Left ventricle myocardium (tissue), 1 donor: ENCODE measurements around the genes GABARAP, WRAP53 and TMEM88.

GRCh38 chr17:7112710-7113188 is 1.9 kb downstream of the ASGR2 start:
- PRO-cap, result no peak

DNA sequence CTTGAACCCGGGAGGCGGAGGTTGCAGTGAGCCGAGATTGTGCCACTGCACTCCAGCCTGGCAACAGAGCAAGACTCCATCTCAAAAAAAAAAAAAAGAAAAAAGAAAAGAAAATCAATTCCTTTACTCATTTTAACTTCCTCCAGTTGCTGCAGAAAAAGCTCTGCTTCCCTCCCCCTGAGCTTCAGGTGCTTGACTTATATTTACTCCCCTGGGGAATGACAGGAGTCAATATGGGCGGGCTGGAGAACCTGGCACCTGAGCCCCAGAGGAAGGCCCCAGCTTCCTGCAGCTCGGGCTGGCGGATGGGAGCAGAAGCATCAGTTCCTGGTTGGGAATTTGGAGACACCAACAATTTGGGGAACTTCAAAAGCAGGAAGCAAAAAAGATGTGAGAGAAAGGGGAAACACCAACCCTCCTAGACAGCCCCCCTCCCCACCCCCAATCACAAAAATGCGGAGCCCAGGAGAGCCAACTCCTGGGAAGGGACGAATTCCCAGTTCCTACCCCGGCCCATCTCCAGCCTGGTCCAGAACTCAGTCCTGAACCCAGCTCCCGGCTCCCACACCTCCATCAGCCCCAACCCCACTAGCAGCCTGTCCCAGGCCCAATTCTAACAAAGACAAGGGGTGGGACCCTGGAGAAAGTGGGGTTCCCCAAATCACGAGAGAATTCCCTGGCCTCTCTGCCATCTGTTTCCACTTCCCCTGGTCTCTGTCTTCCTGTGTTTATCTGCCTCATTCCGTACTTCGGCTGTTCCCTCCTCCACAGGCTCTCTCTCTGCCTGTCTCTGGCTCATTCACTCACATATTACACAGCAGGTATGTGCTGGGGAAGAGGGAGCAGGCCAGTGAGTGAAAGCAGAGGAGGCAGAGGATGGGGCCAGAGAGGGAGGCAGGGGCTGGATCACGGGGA is 16.1 kb upstream of the ASGR2 start:
- PRO-cap, result unidirectional peak, plus-strand start at position 740 of the sequence

DNA sequence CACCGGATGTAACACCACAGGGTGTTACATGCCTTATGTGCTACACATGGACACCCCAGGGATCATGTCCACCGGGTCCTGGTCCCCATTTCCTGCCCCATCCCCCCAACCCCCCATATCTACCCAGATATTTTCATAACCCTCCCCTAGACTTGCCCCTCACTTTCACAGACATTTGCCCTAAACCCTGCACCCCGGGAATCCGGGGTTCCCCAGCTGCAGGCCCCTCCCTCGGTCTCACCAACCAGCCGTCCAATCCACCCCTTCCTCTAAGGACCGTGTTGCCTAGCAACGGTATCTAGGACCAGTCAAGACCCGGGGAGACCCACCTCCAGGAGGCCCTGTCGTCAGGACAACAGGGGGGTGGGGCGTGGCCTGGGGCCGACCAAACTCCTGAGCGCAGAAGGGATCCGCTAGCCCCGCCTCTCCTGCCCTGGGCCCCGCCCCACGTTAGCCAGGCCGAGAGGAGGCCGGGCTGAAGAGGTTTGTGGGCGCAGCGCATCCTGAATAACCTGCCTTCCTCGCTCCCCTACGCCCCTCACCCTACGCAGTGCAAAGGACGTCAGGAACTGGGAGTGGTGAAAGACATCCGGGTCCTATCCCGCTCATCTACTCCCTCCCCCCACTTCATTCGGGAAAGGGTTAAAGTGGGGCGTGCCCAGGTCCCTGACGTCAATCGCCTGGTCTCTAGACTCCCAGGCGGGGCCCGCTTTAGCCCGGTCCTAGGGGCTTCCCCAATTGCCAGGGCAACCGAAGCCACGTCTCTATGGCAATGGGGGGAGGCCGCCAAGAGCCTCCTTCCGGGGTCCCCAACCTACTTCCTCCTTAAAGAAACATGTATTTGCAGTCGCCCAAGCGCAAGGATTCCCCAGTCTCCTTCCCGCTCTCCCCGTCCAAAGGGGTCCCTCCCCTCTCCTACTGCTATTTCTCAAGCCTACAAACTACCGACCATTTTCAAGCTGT is 12.5 kb downstream of the DLG4 start:
- PRO-cap, result bidirectional peak, plus-strand start at position 457 of the sequence, minus-strand start at position 357 of the sequence; bidirectional peak, plus-strand start at position 698 of the sequence, minus-strand start at position 540 of the sequence

- PRO-cap, result no peak
Observed at GRCh38 chr17:7240152-7241120, 1.2 kb upstream of the PHF23 start.

GRCh38 chr17:7241999-7242913 is at the start of gene GABARAP:
TSS of gene GABARAP (minus strand) at chr17:7242449.
- PRO-cap, result bidirectional peak, plus-strand start at chr17:7242174, minus-strand start at chr17:7242191; bidirectional peak, plus-strand start at chr17:7242601, minus-strand start at chr17:7242348

GRCh38 chr17:7332500-7333139 is 3.5 kb upstream of the NEURL4 start:
- PRO-cap, result no peak

GRCh38 chr17:7403341-7403839 is 507 bp downstream of the TMEM256 start:
- PRO-cap, result bidirectional peak, plus-strand start at chr17:7403617, minus-strand start at chr17:7403533; bidirectional peak, plus-strand start at chr17:7403900, minus-strand start at chr17:7403749

DNA sequence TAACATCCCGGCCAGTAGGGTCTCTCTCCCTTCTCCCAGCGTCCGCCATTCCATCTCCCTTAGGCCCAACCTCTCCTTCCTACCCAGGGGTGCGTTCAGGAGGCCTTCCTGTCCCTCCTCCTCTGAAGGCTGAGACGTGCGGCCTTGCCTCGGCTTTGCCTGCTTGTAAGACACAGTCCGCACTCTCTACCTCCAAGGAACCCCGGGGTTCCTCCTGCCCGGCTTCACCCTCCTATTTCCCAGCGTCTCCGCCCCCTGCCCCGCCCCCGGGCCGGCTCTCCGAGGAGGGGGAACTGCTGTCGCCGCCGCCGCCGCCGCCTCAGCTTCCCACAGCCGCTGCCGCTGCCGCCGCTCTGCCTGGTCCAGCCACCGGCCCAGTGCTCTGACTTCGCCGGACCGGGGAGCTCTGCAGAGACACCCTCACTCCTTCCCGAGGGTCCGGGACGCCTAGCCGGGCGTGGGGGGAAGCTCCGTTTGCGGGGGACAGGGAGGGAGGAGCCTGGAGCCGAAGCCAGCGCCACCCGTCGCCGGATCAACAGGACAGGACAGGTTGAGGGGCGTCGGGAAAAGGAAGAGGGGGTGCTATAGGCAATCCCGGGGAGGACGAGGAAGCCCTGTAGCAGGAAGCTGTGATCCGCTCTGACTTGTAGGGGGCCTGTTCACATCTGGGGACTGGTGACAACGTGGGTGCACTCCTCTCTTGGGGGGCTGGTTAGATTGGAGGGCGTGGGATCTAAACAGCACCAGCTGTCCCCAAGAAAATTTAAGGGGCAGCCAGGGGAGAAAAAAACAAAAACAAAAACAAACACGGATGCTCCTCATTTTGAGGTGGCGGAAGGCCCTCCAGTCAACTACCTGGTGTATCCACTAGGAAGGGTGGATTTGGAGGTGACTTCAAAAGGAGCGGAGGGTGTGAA is 1.1 kb upstream of the FGF11 start:
- PRO-cap, result bidirectional peak, plus-strand start at position 322 of the sequence, minus-strand start at position 216 of the sequence

DNA sequence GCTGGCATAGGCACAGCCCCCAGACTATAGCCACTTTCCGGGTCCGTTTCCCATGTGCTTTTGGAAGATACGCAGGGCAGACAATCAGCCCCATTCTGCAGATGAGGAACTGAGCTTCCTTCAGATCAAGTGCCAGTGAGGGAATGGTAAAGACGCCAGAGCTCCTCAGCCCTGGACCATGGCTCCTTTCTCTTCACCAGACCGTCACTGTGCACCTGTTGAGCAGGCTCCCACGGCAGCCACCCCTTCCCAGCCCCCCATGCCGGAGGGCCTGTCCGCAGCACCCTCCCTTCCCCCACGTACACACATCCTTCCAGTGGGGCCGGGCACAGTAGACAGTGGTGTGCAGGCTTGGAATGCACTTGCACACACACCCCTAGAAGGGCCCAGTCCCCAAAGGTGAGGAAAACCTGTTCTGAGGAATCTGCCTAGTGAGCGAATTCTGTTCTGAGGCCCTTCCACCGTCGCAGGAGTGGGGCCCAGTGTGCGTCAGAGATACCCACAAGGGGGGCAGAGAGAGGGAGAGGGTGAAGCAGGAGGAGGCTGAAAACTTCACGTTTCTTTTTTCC is 2.1 kb downstream of the ZBTB4 start:
- PRO-cap, result no peak

- PRO-cap, result no peak
Observed at GRCh38 chr17:7495684-7496394, 14.6 kb downstream of the SLC35G6 start.

DNA sequence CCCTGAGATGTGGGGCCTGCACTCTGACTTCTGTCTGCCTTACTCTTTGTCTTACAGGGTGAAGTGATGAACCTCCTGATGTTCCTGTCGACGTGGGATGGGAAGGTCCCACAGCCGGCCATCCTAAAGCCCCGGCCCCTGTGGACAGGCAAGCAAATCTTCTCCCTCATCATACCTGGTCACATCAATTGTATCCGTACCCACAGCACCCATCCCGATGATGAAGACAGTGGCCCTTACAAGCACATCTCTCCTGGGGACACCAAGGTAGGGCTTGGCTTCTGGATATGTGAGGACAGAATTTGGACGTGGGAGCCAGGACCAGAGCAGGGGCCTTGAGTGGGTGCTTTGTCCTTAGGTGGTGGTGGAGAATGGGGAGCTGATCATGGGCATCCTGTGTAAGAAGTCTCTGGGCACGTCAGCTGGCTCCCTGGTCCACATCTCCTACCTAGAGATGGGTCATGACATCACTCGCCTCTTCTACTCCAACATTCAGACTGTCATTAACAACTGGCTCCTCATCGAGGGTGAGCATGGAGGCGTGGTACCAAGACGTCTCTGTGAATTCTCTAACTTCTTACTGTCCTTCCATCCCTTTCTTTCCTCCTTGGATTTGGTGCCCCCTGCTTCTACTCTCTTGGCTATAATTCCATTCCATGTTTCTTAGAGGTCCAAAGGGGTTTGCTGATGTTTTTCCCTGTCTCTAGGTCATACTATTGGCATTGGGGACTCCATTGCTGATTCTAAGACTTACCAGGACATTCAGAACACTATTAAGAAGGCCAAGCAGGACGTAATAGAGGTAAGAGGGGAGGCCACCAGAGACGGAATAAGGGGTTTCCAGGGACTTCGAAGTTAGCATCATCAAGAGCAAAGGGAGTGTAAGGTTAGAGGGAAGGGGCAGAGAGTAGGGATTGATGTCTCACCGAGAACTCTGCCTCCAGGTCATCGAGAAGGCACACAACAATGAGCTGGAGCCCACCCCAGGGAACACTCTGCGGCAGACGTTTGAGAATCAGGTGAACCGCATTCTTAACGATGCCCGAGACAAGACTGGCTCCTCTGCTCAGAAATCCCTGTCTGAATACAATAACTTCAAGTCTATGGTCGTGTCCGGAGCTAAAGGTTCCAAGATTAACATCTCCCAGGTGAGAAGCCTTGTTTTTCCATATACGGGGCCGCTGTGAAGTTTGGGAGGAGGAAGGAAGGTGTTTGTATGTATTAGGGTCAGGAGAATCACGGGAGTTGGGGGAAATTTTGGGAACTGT is 19.8 kb downstream of the SLC35G6 start:
- PRO-cap, result no peak

DNA sequence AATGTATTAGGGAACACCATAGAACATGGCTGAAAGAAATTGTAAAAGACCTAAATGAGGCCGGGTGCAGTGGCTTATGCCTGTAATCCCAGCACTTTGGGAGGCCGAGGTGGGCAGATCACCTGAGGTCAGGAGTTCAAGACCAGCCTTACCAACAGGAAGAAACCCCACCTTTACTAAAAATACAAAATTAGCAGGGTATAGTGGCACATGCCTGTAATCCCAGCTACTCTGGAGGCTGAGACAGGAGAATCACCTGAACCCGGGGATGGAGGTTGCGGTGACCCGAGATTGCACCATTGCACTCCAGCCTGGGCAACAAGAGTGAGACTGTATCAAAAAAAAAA is 23.4 kb downstream of the SLC35G6 start:
- PRO-cap, result no peak

DNA sequence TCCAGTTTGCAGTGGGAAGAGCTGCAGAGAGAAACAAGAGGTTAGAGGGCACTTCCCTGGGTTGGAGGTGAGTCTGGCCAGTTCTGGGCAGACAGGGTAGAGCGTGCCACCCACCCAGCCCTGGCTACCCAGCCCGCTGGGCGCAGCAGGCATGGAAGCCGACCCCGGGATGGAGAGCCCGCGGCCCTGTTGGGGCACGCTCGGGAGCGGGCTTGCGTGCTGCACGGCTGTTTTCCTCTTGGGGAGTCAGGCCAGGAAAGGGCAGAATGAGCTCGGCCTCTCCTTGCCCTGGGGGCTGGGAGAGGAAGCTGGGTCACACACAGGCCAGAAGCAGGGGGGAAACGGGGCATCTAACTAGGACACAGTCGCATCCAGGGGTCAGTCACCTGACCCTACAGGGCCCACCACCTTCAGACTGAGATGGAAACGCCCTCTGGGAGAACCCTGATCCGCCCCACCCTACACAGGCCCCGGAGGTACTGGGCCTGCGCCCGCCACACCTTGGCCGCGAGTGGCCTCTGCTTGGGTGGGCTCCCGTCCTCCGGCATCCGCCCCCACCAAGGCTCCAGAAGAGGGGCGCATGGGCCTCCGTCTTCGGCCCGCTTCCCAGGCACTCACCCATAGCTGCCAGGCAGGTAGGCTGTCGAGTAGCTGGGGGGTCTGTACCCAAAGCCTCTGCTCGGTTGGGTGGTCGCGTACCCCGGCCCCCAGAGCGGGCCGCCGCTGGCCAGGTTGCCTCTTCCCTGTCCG is 1.2 kb downstream of the SOX15 start:
- PRO-cap, result no peak

GRCh38 chr17:7589280-7589822 is 543 bp downstream of the SOX15 start:
- PRO-cap, result bidirectional peak, plus-strand start at chr17:7589531, minus-strand start at chr17:7589424

- PRO-cap, result no peak
Observed at GRCh38 chr17:7590631-7591343, 893 bp upstream of the SOX15 start.

DNA sequence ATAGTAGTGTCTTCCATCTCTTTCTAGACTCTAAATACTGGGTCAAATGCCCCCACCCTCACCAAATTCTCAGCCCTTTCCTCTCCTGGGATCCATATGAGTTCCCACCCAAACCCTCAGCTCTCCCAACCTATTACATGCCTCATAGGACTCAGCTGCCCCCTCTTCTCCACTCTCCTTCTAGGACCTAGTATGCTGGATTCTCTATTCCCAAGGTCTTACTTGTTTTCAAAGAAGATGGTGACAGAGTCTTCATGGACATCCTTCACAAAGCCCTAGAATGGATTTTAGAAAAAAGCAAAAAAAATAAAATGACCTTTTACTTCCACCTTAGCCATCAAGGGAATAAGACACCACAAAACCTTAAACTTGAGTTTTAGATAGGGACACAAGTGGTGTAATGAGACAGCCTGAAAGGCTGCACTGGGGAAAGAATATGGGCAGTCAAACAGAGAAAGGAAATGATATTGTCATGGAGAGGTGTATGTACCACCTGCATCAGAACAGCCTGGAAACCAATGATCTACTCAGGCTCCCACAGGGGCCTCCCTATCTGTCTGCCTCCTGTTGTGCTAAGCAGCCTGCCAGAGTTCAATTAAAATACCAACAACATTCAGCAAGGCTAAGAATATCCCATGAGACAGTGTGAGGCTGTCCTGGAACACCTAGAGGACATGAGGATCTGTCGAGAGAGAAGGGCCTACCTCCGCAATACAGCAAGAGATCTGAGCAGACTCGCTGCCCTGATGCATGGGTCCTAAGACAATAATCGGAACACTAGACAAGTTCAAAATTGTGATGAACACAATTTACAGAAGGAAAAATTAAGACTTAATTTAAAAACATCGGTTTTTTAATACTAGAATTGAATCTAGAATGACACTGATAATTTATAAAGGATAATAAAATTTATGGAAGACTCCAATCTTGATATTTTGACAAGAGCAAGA is 8.5 kb downstream of the FXR2 start:
- PRO-cap, result bidirectional peak, plus-strand start at position 711 of the sequence, minus-strand start at position 571 of the sequence

DNA sequence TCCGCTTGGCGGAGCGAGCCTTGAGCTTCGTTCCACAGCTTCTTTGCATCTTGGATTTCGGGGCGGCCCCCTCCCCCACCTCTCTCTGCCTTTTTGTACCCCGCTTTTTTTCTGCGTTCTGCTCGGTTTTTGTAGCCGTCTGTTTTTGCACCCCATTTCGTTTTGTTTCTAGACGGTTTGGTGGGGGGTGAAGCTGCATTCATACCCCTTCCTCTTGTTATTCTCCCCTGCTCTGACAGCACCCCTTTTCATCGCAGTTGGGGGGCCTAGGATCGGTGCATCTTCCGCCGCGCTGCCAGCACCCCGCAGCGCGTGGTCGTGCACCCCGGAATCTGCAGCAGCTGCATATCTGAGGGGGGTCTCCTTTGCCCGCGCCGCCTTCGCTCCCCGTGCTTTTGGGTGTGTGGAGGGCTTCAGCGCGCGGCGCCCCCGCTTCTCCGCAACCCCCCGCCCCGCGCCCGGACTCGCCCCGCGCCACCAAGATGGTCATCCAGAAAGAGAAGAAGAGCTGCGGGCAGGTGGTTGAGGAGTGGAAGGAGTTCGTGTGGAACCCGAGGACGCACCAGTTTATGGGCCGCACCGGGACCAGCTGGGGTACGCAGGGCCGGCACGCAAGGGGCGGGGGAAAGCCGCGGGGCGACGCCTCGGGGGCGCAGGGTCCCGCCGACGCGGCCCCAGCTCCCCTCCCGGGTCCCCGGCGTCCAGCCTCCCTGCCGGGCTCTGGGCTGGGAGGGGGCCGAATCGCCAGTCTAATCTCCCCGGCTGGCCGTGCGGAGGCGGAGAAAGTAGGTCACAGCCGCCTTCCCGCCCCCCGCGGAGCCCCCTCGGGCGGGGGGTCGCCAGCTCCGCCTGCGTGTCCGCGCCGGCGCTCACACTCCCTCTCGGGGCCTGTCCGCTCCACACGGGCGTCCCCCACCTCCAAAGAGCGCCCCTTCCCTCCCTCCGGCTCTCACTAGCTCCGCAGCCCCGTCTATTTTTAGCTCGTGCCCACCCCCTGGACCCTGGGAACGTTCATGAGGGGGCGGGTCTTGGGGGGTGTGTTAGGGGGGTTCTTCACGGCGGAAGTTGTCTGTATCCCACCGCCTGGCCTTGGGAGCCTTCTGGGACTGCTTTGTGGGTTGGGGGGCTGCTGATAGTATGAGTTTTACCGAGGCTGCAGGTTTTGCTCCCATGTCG is 699 bp downstream of the ATP1B2 start:
- PRO-cap, result bidirectional peak, plus-strand start at position 874 of the sequence, minus-strand start at position 722 of the sequence

DNA sequence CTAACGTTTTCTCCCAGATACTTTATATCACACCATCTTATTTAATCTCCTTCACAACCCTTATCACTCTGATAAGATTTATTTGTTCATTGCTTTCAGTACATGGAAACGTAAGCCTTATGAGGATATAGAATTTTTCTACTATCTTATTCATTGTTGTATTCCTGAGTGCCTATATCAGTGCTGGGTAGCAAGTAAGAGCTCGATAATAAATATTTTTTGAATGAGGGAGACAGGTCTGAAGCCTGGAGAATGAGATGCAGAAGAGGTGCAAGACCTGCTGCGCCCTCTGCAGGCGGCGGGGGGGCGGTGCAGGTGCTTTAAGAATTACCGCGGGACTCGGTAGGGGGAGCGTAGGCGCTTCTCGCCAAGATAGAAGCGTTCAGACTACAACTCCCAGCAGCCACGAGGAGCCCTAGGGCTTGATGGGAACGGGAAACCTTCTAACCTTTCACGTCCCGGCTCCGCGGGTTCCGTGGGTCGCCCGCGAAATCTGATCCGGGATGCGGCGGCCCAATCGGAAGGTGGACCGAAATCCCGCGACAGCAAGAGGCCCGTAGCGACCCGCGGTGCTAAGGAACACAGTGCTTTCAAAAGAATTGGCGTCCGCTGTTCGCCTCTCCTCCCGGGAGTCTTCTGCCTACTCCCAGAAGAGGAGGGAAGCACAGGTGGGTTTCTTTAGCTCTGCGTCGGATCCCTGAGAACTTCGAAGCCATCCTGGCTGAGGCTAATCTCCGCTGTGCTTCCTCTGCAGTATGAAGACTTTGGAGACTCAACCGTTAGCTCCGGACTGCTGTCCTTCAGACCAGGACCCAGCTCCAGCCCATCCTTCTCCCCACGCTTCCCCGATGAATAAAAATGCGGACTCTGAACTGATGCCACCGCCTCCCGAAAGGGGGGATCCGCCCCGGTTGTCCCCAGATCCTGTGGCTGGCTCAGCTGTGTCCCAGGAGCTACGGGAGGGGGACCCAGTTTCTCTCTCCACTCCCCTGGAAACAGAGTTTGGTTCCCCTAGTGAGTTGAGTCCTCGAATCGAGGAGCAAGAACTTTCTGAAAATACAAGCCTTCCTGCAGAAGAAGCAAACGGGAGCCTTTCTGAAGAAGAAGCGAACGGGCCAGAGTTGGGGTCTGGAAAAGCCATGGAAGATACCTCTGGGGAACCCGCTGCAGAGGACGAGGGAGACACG is at the start of gene WRAP53:
WRAP53 (plus strand) TSS at position 584 of the 1,187 bp plus-strand sequence.
- PRO-cap, result bidirectional peak, plus-strand start at position 584 of the sequence, minus-strand start at position 268 of the sequence

- PRO-cap, result bidirectional peak, plus-strand start at chr17:7855066, minus-strand start at chr17:7854859
Observed at GRCh38 chr17:7854558-7855453, at the start of gene TMEM88. TSS of gene TMEM88 (plus strand) at chr17:7855066.

GRCh38 chr17:7855454-7855712 is 517 bp downstream of the TMEM88 start:
- PRO-cap, result no peak